Aorta (tissue), 1 donor: ENCODE results near the genes TRPV4, GIT2 and PPP1CC.

GRCh38 chr12:109714773-109715157, 1.1 kb downstream of the FAM222A start:
- PRO-cap, result no peak

DNA sequence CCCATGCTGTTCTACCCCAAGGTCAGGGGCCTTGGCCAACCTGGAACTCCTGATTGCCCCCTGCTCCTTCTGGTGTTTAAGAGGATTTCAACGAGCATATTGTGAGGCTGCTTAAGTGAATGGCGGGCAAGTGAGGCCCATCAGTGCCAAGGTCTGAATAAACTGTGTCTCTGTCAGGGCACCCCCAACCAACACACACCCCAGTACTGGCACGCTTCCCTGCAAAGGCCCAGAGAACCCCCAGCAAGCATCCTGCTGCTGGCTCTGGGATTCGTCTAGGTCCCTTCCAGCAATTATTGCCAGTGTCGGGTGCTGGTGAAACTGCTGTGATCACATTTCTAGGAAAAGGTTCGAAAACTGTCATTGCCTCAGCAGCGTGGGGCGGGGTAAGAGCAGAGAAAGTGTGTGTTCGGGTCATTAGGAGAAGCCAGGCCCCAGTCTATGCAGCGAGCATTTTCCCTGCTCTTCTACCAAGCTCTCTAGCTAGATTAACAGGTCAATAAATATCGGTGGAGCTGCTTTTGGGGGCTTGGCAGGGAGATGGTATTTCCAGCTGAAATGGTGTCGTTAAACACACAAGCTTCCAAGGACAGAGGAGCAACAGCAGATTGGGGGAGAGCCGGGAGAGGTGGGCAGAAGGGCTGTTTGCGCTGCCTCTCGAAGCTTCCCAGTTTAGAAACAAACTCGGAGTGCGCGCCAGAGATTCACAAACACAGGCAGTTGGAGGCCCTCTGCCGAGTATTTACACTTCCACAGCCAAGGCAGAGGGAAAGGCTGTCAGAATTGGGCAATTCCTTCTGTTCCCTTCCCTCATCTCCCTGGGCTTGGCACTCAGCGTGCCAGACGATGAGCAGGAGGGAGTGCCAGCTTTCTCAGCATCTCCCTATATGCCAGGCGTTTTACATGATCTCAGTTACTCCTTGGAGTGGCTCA, 2.6 kb downstream of the FAM222A start:
- PRO-cap, result no peak

- PRO-cap, result no peak
Observed at GRCh38 chr12:109723354-109723922, 9.8 kb downstream of the FAM222A start.

DNA sequence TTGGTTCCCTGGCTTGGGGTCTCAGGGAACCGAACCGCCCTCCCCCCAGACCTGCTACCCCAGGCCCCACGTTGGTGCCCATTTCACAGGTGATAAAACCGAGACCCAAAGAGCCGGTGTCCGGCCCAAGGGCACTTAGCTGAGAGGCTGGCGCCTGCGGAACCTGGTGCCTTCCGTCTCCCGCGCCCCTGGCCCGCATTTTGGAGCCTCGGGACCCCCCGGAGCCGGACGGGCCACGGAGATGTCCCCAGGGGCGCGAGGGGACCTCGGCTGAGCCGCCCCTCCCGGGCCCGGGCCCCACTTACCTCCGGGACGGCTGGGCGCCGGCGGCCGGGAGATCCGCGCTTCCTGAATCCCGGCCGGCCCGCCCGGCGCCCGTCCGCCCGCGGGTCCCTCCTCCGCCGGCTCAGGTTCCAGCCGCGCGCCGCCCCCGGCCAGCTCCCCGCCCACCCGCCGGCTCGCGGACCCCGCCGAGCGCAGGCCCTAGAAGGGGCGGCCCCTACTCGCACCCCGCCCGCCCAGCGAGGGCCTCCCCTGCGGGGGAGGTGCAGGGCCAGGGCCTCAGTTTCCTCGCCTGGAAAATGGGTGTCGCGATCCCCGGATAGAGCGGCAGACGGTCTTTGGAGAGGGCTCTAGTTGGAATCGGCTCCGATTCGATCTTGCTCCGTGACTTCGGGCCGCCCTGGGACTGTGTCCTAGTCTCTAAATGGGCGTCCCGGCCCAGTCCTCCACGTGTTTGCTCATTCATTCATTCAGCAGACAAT, at the start of gene TRPV4:
Gene TRPV4, minus strand, starts transcription at position 354 of the 764 bp plus-strand sequence.
- PRO-cap, result no peak

DNA sequence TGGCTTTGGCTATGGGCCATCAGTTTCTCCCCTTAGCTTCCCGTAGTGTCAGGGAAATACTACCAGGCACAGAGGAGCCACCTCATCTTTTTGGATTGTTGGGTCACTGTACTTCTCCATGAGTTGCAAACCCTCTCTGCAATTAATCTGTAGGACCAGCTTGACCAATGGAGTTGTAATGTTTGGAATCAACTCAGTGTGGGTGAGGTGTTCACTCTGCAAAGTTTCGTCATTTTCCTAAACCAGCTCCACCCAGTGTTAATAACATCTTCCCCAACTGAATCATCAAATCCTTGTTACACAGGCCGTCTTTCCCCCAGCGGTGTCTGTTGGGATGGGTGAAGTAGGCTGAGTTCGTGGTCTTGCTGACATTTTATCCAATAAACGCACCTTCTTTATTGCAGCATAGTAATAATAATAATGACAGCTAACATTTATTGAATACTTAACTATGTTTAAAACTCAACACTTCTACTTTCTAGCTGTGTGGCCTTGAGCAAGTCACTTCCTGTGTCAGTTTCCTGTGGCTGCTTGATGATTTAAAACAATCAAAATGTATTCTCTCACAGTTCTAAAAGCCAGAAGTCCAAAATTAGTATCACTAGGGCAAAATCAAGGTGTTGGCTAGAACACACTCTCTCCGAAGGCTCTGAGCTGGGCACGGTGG, 8.1 kb upstream of the GLTP start:
- PRO-cap, result no peak

GRCh38 chr12:109944871-109945641, 45.0 kb downstream of the TCHP start:
- PRO-cap, result no peak

- PRO-cap, result no peak
Observed at GRCh38 chr12:109961133-109961840, 34.9 kb downstream of the GIT2 start.

- PRO-cap, result bidirectional peak, plus-strand start at chr12:109996464, minus-strand start at chr12:109996357
Observed at GRCh38 chr12:109996163-109996562, at the start of gene GIT2. TSS of gene GIT2 (minus strand) at chr12:109996368.

DNA sequence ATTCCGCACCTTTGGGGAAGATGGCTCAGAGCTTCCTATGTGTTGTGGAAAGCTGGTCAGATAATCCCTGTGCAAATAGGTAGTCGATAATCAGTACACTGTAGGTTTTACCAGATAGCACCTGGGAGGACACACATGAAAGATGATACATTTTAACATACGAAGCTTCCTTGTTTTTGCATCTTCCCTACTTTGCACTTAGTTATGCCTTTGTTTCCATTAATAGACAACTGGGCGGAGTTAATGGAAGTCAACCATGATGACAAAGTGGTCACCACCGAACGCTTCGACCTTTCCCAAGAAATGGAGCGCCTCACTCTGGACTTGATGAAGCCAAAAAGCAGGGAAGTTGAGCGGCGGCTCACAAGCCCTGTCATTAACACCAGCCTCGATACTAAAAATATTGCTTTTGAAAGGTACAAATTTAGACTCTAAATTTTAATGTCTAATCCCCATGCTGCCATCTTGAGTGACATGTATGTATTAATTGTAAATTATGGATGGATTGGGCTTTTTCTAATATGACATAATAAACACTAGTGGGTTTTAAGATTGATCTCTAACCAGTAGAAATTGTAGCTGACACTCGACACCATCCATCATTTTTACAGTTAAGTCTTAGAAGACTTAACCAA, 19.8 kb downstream of the ANKRD13A start:
- PRO-cap, result no peak

DNA sequence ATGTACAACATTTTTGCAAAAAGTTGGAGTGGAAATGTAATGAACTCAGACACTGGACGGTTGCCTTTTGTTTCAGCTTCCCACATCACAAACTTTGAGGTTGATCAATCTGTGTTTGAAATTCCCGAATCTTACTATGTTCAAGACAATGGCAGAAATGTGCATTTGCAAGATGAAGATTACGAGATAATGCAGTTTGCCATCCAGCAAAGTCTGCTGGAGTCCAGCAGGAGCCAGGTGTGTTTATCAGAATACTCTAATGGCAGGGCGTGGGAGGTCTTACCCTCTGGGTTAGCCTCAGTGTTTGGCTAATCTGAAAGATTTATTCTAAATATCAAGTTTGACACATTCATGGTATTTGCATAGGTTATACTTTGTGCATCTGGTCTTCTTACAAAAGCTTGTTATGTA, 14.6 kb downstream of the C12orf76 start:
- PRO-cap, result no peak

DNA sequence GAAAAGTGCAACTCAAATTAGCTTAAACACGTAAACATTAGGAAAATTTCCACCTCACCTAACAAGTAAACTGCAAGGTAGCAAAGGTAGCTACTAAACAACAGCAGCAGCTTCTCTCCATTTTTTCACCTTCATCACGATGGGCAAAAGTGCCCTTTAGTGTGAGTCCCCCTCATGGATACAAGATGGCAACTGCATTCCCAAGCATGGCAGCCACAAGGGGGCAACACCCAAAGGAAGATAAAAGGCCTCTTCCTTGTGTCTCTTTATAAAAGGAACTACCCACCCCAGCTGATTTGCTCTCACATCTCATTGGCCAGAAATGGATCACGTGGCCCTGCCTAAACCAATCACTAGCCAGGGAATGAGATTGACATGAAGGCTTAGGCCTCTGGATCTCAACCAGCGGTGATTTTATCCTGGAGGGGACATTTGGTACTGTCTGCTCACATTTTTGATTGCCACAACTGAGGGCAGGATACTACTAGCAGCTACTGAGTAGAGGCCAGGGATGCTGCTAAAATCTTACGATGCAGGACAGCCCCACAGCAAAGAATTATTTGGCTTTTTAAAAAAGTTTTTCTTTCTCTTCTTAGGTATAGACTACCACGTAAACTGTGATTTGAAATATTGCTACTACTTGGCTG, 21.9 kb upstream of the IFT81 start:
- PRO-cap, result no peak

DNA sequence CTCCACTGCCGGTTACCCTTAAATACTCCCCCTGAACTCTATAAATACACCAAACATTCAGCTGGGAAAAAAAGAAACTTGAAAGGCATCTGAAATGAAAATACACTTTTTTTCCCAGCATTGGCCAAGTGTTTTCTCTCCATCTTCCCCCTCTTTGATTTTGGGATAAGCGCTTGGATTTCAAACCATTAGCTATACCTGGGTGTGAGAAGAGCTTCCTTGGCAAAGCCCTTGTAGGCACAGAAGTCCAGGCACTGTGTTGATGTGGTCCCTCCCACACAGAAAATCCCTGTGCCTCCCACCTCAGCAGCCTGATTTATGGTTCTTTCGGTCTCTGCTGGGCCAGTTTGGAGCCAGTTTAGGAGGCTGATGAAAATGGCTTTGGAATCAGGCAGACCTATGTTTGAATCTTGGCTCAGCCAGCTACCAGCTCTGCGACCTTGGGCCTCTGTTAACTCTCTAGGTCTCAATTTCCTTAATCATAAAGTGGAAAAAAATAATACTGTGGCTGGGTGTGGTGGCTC, 9.7 kb upstream of the IFT81 start:
- PRO-cap, result no peak

DNA sequence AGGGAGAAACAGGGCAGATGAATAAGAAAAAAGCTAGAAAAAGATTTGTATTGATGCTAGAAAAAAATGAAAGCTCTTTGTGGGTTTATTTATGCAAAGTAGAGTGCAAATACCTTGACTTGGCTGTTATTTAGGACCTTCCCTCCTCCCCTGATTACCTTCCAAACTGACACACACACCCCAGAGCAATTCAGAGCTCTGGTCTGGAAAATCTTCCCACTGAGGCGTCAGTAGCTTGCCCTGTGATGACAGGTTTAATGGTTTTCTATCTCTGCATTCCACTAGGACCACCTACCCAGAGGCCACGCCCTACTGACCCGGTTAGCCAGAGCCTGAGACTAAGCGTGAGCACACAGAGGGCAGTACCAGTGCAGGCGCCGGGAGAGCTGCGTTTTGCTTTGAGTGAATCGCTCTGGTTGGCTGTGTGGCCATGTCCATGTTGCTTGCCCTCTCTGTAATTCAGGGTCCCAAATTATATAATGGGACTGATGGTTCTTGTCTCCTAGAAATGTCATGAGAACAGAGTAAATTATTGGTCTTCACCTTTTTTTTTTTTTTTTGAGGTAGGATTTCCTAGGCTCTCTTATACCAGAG, 36.2 kb upstream of the ATP2A2 start:
- PRO-cap, result no peak

DNA sequence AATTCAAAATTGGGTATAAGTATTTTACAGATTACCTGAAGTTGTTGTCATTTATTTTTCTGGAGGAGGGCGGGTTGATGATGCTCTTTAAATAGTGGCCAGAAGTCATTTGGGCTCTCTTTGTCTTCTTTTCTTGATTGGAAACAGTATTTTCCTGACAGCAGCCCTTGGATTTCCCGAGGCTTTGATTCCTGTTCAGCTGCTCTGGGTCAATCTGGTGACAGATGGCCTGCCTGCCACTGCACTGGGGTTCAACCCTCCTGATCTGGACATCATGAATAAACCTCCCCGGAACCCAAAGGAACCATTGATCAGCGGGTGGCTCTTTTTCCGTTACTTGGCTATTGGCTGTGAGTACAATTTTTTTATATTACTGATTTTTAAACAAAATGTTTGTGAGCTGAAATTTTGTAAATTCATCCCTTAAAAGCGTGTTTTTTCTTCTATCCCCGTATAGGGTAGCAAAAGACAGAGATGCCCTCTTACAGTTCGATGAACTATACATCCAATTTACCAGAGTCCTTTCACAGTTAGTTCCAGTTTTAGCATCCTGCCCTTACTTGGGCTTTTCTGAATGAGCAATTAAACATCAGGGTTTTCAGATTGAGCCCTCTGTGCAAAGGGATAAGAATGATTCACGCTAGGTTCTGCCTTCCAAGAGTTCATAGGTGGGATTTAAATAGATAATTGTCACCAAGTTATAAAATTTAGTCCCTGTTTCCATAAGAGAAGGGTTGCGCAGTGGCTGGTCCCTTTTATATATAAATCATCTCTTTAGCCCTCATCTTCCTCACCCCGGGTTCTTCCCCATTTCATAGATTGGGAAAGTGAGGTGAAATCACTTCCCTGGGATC, 60.2 kb downstream of the ANAPC7 start:
- PRO-cap, result no peak

GRCh38 chr12:110502434-110502708, 240 bp downstream of the RAD9B start:
- PRO-cap, result no peak

GRCh38 chr12:110533889-110534383, 31.8 kb downstream of the RAD9B start:
- PRO-cap, result no peak

- PRO-cap, result no peak
Observed at GRCh38 chr12:110535795-110536527, 33.8 kb downstream of the RAD9B start.

- PRO-cap, result no peak
Observed at GRCh38 chr12:110661211-110662053, 27.5 kb downstream of the HVCN1 start.

DNA sequence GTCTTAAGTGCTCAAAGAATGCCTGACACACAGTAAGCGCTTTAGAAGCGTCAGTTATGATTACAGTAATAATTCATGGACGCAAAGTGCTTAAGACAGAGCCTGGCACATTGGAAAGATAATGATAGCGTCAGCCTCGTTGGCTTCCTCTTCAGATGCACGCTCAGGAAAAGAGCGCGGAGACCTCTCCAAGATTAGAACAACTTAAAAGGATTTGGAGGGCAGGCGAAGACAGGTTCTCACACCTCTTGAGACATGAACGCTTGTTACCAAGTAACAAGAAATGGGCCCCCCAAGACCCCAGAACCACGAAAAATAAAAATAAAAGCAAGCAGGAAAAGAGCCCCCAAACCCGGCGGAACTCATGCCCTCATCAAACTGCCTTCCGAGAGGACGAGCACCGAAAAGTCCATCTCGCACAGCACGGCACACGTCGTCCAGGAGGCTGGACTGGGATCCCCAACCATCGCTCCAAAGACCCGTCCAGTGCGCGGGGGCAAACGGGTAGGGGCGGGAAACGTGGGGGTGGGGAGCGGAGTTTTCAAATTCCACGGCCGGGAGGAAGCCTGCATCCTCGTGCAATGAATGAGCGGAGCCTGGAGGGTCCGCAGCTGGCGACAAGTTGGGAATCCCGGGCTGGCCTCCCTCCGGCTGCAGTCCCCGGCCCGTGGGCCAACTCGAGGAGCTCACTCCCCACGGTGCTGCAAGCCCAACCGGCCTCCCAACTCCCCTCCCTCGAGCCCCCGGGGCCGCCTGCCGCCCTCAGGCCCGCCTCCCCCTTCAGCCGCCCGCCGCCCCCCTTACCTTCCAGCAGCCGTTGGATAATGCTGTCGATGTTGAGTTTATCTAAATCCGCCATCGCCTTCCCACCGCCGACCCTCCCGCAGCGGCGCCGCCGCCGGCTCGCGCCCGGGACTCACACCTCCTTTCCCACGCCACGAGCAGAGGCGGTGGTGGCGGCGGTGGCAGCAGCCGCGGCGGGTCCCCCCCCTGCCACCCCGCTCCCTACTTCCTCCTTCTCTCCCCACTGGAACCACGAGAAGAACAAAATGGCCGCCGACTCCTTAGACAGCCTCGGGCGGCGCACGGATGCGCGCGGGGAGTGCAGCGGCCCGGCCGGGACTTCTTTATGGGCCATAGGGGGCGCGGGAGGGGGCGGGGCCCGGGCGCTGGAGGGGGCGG, at the start of gene PPP1CC:
Gene PPP1CC, minus strand, starts transcription at position 1,043 of the 1,182 bp plus-strand sequence.
- PRO-cap, result bidirectional peak, plus-strand start outside the sequence, minus-strand start at position 1,076 of the sequence

DNA sequence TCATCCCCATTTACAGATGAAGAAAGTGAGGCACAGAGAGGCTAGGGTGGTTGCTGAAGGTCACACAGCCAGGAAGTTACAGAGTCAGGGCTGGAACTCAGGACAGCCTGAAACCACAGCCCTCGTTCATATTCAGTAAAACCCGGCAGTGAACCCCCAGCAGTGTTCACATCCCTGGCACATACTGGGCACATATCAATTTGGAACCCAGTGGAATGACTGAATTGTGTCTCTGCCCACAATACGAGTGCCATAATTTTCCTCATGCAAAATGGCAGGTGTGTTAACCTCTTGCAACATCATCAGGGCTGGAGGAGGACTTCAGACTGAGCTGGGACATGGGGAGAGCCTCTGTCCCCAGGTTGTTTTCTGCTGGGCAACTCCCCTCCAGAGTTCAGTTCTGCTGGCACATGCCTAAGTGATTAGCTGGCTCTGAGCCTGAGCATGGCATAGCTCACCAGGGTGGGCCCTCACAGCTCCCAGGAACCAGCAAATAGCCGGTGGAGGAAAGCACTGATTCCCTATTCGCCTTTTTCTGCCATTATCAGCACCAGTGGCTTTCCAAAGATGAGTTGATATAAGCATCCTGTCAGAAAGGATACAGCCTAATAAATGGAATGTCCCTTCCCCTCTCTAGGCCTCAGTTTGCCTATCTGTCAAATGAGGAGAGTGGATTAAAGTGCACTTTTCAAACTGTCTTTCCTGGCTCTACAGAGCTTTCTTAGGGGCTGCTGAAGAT, 2.2 kb upstream of the PPP1CC start:
- PRO-cap, result no peak